Measurements from ENCODE around the gene ANXA2.

DNA sequence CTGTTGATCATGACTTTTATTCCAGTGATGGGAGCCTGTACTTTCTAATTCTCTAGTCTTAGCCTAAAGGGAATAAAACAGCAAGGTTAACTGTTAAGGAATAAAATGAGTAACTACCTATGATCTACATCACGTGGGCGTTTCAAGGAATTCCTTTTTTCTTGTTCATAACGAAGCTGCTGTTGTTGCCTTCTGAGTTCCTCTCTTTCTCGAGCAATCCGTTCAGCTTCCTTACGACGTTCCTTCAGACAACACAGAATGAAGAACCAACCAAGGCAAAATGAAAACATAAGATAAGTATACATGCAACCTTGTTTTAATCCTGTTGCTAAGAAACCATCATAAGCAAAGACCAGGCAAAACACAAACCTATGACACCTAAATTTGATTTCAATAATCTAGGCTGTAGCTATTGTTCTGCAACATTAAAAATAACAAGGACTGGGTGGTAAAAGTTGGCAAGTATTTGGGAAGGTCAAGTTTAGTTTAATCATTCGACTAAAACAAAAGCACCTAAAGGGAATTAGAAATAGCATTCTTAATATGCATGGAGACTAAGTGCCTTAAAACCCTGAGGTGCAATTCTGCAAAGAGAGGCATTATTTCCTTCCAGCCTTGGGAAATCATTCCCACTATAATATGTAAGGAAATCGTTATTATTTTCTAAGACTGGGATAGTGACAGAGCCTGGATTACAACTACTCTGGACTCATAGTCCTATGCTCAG is 44.0 kb downstream of the SLTM start:
- PRO-cap: no peak

GRCh38 chr15:58932098-58932626 is 1.3 kb downstream of the SLTM start:
- PRO-cap: no peak

DNA sequence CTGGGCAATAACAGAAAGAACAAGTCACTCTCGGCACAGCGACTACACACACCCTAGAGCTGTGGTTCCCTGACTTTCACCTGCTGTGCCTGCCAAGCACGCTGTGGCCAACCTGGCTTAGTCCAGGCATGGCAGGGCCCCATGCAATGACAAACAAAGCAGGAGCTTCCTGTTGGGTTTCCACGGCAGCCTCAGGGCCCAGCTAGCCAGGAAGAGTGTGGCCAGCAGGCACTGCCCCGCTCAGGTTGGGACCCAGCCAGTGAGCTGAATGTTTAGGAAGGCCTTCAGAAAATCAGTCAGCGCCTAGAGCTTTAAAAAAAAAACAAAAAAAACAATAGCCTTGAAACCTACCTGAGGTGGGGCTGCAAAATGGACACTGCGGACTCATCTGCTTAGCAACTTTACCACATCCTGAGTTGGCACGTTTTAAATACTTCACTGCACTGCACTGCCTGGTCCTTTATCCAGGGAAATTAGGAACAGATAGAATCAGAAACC is 36.3 kb upstream of the LDHAL6B start:
- PRO-cap: no peak

DNA sequence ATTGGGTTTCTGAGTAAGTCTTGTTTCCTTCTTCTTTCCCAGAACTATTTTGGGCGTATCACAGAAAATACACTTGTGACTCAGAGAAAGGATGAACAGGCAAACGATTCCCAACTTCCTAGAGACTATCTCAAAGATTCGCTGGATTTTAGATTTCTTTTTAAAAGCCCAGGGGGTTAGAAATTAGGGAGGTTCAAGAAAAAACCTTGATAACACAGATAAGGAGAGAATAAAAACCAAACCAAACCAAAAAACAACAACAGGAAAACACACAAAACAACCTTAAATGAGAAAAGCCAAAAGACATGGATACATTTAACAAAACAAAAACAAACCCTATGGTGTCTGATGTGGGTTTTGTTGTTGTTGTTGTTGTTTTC is 31.0 kb upstream of the LDHAL6B start:
- PRO-cap: no peak

GRCh38 chr15:59276176-59277354 is 69.9 kb downstream of the LDHAL6B start:
- PRO-cap: no peak

GRCh38 chr15:59315777-59316717 is 56.6 kb downstream of the MYO1E start:
- PRO-cap: no peak

DNA sequence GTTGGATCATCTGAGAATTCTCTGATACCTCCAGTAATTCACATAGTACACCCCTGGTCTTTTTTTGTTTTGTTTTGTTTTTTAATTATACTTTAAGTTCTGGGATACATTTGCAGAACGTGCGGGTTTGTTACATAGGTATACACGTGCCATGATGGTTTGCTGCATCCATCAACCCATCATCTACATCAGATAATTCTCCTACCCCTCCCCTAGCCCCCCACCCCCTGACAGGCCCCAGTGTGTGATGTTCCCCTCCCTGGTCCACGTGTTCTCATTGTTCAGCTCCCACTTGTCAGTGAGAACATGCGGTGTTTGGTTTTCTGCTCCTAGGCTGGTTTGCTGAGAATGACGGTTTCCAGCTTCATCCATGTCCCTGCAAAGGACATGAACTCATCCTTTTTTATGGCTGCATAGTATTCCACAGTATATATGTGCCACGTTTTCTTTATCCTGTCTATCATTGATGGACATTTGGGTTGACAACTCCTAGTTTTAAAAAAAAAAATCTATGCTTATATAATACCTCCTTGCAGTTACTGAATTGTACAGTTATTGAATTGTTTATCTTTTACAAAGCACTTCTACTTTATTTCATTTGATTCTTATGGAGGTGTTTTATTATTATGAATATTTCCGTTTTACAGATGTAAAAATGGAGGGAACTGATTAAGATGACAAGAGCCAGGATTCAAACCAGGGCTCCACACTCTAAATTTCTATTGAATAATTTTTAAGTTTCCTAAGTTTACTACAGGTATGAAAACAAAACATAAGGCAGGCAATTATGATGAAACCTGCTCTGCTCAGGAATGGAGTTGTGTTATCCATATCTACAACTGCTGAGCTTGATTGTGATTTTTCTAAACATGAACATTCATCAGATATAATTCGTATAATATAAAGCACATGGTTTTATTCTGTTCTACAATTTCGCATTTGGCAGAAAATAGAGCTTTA is 35.9 kb downstream of the MYO1E start:
- PRO-cap: no peak

GRCh38 chr15:59365057-59365477 is 7.6 kb downstream of the MYO1E start:
- PRO-cap: no peak

DNA sequence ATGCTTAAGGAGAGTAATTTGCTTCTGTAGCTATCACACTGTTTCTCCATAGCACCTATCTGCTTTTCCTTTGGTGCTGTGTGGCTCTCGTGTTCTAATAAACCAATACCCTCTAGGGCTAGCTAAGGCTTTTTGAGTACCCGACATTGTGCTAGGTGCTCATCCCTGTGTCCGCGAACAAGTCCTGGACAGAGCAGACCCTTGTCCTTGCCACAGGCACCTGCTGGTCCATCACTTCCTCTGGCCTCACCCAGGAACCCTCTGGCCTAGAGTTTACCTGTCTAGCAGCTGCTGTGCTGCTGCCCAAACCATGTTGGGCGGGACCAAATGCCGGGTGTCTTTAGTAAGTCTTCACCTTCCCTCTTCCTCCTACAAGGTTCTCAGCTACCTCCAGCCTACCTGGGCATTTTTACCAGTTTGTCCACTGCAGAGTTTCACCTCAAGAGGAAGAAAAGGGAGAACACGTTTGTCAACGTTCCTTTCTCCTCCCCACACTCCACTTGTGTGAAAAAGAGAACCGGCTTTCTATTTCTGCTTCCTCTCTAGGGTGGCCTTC is 80.6 kb upstream of the GCNT3 start:
- PRO-cap: no peak

DNA sequence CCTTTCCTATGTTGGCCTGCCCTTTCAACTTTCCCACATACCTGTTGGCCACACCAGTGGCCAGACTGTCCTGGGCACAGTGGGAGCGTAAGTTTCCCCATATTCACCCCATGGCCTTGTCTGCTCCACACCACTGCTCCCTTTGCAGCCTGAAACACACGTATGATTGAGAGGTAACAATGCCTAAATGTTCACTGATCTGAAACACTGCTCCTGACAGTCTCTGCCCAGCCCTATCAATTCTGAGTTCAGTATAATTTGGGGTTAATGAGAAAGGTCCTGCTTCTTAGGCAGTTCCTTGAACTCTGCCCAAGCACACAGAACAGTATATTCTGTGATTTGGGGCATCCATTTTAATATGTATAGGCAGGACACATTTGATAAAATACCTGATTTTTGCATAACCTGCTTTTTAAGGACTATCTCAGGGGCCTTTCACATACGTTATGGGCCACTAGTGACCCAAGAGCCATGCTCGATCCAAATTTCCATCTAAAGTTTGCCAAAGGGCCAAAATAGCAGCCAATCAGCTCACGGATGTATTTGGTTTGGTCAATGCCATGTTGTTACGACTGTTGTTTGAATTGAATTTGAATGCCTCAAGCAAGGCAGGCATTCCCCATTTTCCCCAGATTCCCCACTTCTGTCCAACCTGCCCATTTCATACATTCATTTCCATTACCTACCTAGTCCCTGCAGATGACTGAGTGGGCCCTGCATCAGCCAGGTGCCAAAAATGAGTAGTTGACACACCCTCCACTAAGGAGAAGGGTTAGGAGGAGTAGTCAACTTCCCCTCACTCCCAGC is 52.0 kb downstream of the ANXA2 start:
- PRO-cap: no peak

GRCh38 chr15:60353902-60354428 is 43.8 kb downstream of the ANXA2 start:
- PRO-cap: no peak

DNA sequence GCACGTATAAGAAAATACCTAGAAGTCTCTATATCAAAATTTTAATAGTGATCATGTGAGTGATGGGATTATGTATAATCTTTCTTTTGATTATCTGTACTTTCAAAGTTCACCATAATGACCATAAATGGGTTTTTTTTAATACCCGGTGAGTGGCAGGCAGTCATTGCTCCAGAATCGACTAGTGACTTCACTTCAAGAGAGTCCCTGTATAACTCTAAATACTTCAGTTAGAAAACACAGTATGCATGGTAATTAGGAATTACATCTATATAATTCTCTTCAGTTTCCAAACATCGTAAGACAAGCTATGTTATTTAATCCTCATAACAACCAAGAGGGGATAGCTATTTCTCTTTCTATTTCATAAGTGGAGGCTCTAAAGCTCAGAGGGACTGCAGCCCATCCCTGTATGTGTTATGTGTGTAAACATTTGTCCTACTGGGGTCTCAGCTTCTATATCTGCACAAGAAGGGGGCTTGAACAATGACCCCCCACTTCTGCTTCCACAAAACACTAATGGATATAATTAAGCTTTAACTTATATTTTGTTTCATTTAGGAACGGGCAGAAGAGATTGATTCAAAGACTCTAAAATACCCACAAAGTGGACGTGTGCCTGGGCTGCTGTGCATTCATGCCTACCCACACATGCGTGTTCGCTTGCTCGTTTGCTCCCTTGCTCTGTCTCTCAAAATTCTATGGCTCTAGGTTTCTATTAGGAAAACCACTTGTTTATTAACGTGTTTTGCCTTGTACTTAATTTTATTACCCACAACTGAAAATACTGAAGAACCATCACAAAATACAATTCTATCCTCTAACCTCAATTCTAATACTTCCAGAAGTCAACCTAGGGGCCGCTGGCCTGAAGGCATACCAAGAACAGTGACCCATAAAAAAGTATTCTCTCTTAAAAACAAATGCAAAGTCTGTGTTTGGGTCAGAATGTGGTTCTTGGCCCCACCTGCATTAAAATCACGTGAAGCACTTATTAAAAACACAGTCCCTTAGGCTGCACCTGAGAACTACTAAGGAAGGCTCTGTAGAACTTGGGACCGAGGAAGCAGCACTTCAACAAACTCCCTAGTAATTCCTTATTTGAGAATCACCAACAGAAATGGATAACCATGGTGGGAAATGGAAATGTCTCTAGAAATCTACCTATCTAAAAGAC is 28.8 kb downstream of the ANXA2 start:
- PRO-cap: no peak

DNA sequence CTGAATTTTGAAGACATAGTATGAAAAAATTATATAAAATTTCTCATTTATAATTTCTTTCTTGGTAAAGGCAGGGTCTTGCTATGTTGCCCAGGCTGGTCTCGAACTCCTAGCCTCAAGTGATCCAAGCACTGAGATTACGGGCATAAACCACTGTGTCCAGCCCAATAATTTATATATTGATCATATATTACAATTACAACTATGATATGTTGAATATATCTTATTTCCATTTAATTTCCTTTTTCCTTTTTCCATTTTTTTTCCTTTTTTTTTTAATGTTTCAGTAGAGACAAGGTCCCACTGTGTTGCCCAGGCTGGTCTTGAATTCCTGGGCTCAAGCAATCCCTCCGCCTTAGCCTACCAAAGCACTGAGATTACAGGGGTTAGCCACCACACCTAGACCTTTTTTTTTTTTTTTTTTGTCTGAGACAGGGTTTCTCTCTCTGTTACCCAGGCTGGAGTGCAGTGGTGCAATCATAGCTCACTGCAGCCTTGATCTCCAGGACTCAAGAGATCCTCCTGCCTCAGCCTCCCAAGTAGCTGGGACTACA is 9.4 kb downstream of the ANXA2 start:
- PRO-cap: no peak

GRCh38 chr15:60394925-60395779 is 2.6 kb downstream of the ANXA2 start:
- PRO-cap: no peak

DNA sequence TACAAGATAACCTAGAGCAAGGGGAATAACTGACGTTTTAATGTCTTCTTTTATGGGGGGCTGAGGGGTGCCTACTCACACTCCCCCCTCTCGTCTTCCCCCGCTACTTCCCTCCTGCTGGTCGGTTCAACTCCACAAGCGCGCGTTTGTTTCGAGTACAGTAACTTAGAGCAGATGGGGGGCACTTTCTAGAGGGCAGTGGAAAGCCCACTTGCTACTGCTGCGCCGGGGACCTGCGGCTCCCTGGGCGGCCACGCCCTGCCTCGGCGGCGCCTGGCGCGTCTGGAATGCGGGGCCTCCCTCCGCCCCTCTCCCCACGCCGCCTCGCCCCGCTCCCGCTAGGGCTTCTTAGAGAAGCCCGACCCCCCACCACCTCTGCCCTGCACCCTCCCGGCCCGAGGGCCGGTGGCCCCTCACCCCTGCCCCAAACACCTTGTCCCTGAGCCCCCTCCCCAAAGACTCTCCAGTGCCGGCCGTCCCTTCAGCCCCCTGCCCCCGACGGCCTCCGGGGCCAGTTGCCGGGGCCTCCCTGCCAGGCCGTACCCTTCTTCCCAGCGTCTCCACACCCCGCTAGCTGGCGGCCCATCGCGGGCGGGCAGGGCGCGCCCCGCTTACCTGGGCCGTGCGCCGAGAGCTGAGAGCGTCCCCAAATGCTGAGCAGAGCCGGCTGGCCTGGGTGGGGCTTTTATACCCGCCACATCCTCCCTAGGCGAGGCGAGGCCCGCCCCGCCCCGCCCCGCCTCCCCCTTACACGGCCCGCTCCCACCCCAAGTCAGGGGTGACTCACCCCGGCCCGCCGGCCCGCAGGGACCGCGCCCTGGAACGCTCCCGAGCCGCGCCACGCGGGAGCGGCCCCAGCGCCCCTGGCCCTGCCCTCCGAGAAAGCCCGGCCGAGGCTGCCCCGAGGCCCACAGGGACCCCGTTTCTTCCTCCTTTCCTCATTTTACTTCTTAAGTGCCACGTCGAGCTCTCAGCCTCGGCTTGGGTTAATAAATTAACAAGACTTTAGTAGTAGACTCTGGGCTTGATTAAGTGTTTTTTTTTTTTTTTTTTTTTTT is at the start of gene ANXA2:
ANXA2 (minus strand) TSS at position 659 of the 1,058 bp plus-strand sequence.
- PRO-cap: bidirectional peak, plus-strand start at position 809 of the sequence, minus-strand start at position 659 of the sequence

DNA sequence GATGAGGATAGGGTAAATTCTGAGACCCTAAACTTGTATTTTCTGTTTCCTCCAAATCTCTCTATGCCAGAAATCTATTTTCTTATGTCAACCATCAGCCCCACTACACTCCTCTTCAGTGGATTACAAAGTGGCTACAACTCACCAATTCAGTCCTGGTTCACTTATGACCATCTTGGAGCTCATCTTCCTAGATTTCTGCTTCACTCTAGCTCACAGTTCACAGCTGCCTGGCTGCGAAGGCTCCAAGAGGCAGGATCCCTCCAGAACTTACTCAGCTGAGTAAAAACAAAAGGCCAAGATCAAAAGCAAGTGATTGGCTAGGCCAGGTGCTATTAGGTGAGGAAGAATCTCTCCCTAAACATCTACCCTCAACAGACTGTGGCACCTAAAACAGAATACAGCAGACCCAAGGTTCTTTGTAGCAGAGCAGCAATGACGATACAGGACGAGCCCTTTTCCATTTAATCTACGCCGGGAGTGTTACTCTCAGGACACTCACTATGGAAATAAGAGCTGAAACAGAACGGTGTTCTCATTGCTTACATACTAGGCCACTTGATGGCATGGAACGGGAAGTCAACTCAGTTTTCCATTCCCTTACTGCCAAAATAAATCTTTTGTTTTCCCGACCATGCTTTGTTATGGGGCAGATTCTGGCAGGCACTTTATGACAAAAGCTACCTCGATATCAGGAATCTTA is 999 bp downstream of the ICE2 start:
- PRO-cap: no peak

- PRO-cap: no peak
Observed at GRCh38 chr15:60559342-60559754, 80.4 kb upstream of the ICE2 start.

GRCh38 chr15:60563547-60563995 is 84.6 kb upstream of the ICE2 start:
- PRO-cap: no peak

GRCh38 chr15:60569693-60570233 is 90.8 kb upstream of the ICE2 start:
- PRO-cap: no peak

- PRO-cap: no peak
Observed at GRCh38 chr15:60584733-60585194, 105.8 kb upstream of the ICE2 start.

Data from left lobe of liver (tissue), 1 donor.